AG04450 (cell line): ENCODE data around the genes TMEM132E and TAF15.

- CAGE, long polyA plus RNA = no peak
- RRBS = no CpG with 5 or more reads among the region's 4 CpGs
These were observed 40.8 kb upstream of the PSMD11 start for GRCh38 chr17:32403537-32403795.

DNA sequence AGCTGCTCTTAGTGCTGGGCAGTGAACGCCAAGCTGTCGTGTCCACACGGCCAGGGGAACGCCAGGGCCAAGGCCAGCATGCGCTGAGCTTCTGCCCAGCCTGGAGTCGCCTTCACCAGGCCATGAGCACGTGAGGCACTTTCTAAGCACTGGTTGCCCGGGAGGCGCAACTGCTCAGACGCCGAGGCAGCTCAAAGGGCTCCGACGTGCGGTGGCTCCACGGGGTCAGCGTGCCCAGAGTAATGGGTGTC, 9.1 kb downstream of the CDK5R1 start:
- CAGE, long polyA plus RNA = no peak
- RRBS = no CpG with 5 or more reads among the region's 16 CpGs

DNA sequence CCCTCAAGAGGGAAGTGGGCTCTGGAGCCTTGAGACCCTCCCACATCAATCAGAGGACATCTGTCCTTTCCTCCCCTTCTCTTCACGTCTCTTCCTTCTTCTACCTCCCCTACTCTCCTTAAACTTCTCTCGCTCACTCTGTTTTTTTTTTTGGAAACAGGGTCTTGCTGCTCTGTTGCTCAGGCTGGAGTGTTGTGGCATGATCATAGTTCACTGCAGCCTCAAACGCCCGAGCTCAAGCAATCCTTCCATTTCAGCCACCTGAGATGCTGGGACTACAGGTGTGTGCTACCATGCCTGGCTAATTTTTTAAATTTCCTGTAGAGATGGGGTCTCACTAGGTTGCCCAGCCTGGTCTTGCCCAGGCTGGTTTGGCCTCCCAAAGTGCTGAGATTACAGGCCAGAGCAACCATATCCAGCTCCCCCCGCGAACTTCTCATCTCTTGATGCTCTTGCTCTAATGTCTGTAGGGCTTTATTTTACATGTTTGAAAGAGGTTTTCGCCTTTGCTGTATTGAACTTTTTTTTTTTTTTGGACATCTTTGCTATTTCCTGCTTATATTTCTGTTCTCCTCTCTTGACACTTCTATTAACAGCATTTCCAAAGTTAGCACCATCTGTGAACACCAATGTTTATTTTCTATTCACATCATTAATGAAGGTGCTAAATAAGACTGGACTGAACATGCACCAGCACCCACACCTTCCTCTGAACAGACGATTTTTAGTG, 24.5 kb downstream of the CDK5R1 start:
- CAGE, long polyA plus RNA = no peak
- RRBS = no CpG with 5 or more reads among the region's 8 CpGs

GRCh38 chr17:32528756-32529161, 42.0 kb downstream of the CDK5R1 start:
- CAGE, long polyA plus RNA = no peak
- RRBS = no CpG with 5 or more reads among the region's 9 CpGs

- CAGE, long polyA plus RNA = no peak
- RRBS = no CpG with 5 or more reads among the region's 5 CpGs
These were observed 23.7 kb downstream of the MYO1D start for GRCh38 chr17:32853010-32853909.

GRCh38 chr17:32856290-32857123, 20.4 kb downstream of the MYO1D start:
- CAGE, long polyA plus RNA = no peak
- RRBS = no CpG with 5 or more reads among the region's 3 CpGs

DNA sequence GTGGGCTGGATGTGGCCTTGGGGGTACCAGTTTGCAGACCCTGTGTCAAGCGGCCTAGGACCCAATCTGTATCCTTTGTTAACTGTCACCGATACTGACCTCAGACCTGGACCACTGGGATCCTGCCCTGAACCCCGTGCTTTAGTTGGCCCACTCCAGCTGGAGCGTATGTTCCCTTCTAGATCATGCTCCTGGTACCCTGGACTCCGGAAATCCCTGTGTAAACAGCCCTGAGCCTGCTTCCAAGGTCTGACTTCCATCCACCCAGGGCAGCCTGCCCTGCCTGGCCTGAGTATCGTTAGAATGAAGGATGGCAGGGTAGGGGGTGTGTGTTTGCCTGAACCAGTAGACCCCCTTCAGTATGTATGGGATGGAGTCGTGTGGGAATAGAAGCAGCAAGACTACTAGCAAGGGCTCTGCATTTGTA, 791 bp upstream of the TMEM98 start:
- CAGE, long polyA plus RNA = no peak
- RRBS = no CpG with 5 or more reads among the region's 7 CpGs

DNA sequence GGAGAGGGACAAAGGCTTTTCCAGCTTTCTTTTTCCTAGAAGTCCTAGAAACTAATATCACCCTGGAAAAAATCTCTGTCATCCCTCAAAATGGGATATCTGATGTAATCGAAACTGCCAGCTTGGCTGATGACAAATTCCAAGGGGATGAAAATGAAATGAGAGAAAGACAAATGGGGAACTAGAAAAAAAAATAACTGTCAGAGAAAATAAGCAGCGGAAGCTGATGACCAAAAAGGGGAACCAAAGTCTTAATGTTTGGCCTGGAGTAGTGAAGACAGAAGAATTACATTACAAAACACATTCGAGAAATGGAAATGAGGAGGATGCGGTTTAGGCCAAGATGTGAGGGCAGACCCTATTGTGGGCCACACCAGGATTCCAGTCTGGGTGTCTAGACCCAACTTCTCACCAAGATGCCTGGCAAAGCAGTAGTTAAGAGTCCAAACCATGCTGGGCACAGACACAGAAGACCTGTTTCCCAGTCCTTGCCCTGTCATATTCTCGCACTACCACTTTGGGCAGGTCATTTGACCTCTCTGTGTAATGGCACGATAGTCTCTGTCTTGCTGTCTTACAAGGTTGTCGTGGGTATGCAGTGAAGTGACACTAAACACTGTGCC, 12.5 kb upstream of the CCL2 start:
- CAGE, long polyA plus RNA = no peak
- RRBS = no CpG with 5 or more reads among the region's 7 CpGs

DNA sequence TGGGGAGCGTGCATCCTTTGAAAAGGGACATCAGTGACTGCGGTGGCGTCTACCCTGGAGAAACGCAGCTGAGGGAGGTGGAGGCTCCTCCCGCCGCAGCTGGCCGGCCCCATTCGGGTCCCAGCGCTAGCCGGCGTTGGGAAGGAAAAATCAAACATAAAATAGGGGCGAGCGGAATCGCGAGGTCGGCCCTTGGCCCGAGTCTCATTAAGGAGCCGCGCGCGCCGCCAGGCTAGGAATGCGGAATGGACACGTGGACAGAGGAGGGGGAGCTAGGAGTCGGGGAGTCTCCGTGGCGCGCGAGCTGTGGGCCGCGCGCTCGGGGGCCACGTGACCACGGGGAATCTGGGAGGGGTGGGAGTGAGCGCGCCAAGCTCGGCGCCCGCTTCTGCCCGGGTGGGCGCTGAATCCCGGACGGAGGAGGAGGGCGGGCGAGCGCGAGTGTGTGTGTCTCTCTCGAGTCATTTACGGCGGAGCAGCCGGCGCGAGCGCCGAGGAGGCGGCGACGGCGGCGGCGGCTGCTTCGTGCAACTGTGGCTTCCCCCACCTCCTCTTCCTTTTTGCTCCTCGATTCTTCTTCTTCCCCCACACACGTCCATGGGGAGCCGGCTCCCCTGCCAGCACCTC, at the start of gene TMEM132E:
TSS of gene TMEM132E (plus strand) at position 460 of the 627 bp plus-strand sequence.
- CAGE, long polyA plus RNA = no peak
- RRBS = 3% methylated on average over 15 of the region's 66 CpGs

- CAGE, long polyA plus RNA = no peak
- RRBS = no CpG with 5 or more reads among the region's 9 CpGs
These were observed 10.1 kb downstream of the FNDC8 start for GRCh38 chr17:35131398-35132095.

GRCh38 chr17:35150888-35151635, 3.4 kb downstream of the UNC45B start:
- CAGE, long polyA plus RNA = no peak
- RRBS = no CpG with 5 or more reads among the region's 31 CpGs

- CAGE, long polyA plus RNA = no peak
- RRBS = no CpG with 5 or more reads among the region's 4 CpGs
These were observed 11.2 kb downstream of the SLFN5 start for GRCh38 chr17:35254061-35254564.

DNA sequence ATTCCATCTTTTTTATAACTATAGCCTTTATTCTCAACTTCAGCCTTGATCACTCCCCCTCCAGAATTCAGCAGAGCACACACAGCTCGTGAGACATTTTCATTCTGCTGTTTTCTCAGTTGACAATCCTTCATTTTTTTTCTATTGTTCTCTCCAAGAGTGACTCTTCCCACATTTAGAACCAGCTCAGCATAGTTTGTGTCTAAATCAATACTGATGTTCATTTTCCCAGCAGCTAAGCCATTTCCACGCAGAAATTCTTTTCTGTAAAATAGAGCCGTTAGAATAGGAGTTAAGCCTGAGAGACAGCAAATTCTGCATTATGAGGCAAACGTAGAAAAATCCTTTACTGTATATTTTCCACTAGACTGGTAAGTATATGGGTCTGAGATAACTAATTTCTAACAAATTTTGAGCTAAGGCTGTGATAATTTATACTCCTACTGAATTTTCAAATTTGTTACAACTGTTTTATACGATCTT, 31.4 kb upstream of the SLFN13 start:
- CAGE, long polyA plus RNA = no peak
- RRBS = no CpG with 5 or more reads among the region's 5 CpGs

GRCh38 chr17:35540559-35541544, 3.4 kb upstream of the SLFN12L start:
- CAGE, long polyA plus RNA = no peak
- RRBS = no CpG with 5 or more reads among the region's 8 CpGs

- CAGE, long polyA plus RNA = start-site peak on the plus strand at chr17:35809480-35809544, 4,774 and 4,370 reads in 2 replicates
- RRBS = no CpG with 5 or more reads among the region's 63 CpGs
These were observed at the start of gene TAF15 for GRCh38 chr17:35808680-35809639. TAF15 (plus strand) TSS chr17:35809484.

- CAGE, long polyA plus RNA = no peak
- RRBS = no CpG with 5 or more reads among the region's 40 CpGs
These were observed 491 bp downstream of the TAF15 start for GRCh38 chr17:35809640-35810310.

DNA sequence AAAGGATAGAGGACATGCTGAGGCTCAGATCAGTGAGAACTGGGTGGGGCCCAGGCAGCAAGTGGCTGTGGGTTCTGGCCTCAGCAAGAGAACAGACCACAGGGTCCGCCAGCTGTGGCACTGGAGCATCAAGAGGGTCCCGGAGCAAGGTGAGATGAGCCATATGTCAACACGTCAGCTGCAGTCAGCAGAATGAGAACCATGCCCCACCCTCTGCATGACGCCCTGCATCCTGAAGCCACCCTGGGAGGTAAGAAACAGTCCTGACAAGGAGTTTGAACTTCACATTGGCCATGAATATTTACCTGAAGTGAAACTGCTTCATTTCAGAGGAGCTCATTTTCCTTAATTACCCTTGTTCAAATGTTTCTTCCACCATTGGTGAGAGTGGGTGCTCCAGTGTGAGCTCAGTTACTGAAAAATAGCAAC, 20.2 kb upstream of the CCL5 start:
- CAGE, long polyA plus RNA = no peak
- RRBS = no CpG with 5 or more reads among the region's 4 CpGs

- CAGE, long polyA plus RNA = no peak
- RRBS = no CpG with 5 or more reads among the region's 3 CpGs
These were observed 4.5 kb upstream of the CCL14 start for GRCh38 chr17:35990914-35991504.

GRCh38 chr17:36128707-36128906, 25.0 kb downstream of the CCL4 start:
- CAGE, long polyA plus RNA = no peak
- RRBS = no CpG with 5 or more reads among the region's 3 CpGs

GRCh38 chr17:36165956-36166343, 10.5 kb downstream of the TBC1D3B start:
- CAGE, long polyA plus RNA = no peak
- RRBS = no CpG with 5 or more reads among the region's 13 CpGs